SK-MEL-5 (cell line): ENCODE measurements around the genes APOBEC4, TSEN15 and SWT1.

DNA sequence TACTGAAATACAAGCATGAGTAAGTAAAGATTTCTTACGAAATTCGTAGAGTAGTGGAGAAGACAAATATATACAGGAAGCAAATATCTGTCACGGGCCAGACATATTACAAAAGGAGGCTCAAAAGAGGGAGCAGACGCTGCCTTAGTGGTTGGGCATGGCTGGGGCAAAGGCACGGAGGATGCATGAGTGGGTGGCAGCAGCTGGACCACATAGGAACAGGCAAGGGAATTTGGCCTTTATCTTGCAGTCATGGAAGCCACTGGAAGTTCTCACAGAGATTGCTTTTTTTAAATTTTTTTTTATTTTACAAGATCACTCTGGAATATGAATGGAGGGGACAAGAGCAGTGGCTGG lies 6.7 kb downstream of the NCF2 start:
RAMPAGE:
- cytosol, long total RNA = no peak
- long total RNA = no peak
- nucleus, long total RNA = no peak

DNA sequence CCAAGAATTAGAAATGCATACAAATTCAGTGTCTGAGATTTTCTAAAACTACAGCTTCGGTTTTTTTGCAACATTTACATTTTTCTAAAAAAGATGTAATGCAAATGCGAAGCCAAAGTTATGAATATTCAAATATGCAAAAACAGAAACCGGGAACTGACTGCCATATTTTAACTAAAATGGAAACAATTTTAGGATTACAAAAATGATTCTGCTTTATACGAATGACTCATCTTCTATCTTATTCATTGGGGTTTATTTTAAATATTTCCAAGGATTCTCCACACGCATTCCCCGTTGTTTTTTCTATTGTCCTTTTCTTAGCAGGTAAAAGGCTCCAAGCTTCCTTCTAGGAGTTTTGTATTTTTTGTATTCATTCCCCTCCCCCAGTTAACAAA lies 1.1 kb downstream of the ARPC5 start:
RAMPAGE:
- cytosol, long total RNA = no peak
- long total RNA = no peak
- nucleus, long total RNA = no peak

DNA sequence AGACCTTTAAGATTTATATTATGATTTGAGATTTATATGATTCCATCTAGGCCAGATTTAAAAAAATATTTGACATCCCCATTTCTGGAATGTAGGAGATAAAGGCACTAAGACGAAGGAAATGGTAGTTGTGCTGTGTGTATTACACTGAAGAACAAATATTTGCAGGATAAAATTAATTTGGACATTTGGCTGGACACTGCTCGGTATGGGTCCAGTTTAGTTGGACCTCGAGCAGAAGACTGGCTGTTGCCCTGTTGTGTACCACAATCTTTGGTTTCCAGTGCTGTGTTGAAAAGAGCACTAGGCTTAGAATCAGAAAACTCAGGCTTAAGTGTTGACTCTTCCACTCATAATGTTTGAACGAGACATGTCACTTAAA lies 1.1 kb upstream of the ARPC5 start:
RAMPAGE:
- cytosol, long total RNA = no peak
- long total RNA = no peak
- nucleus, long total RNA = no peak

DNA sequence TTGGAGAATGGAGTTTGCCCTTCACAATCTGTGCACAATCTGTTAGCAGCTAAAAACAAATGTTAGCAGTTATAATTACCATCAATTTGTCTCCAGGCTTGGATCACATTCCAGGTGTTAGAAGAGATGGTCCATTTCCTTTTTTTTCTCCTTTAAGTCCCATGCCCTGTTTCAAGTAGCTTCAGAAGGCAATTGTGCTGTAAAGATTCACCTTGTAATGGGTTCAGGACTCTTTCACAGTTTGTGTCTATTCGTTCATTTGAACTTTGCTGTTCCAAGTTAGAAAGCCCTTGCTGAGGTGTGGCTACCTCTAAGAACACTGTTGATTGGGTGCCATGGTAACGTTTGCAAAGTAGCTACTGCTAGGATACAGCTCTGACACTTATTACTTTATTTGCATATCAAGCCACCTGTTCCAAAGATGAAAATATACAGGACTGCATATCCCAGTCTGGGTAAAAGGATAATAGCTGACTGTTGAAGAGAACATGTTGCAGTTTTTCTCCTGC lies at the start of gene APOBEC4:
Gene APOBEC4 (minus strand): TSS at position 324 of the 509 bp plus-strand sequence.
RAMPAGE:
- cytosol, long total RNA = no peak
- long total RNA = no peak
- nucleus, long total RNA = no peak

RAMPAGE:
- cytosol, long total RNA = no peak
- long total RNA = no peak
- nucleus, long total RNA = no peak
Observed at GRCh38 chr1:183699443-183700127, 46.5 kb upstream of the APOBEC4 start.

DNA sequence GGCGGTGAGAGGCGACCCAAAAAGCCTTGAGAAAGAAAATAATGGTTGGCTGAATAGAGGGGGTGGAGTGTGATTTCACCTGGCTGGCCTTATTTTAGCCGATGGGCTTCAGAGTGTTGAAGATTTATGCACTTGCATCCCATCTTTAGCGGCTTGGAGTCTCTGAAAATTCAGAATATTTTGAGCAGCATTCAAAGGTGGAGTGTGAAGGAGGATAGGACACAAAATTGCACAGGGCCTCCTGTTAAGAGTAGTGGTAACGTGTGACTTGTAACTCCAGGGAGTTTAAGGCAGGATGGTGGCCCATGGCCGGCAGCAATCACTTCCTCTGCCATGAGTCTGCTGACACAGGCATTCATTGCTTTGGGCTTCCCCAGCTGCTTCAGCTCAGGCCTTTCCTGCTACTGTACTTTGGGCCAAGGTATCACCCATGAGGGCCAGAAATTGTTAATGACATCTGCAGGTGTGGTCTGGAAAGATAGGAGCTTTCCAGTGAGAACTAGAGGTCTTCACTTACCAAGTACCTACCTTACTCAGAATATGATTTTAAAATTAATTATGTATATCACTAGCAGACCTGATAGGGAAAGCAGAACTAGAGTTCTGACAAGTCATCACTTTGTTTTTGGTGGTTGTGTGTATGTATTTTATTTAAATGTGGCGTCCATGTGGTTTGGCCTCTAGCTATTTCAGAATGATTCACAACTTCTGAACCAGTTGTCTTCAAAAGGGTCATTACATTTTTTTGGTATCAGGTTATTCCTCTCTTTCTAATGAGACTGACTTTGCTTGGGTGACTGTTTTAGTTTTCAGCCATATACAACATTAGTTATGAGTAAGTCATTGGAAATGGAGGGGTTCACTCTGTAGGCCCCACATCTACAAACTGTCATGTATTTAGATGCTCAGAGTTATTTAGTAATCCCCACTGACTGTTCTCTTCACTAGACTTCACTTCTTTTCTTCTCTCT lies 2.6 kb downstream of the RGL1 start:
RAMPAGE:
- cytosol, long total RNA = no peak
- long total RNA = no peak
- nucleus, long total RNA = no peak

RAMPAGE:
- cytosol, long total RNA = no peak
- long total RNA = no peak
- nucleus, long total RNA = no peak
Observed at GRCh38 chr1:183812896-183813503, 8.1 kb downstream of the RGL1 start.

DNA sequence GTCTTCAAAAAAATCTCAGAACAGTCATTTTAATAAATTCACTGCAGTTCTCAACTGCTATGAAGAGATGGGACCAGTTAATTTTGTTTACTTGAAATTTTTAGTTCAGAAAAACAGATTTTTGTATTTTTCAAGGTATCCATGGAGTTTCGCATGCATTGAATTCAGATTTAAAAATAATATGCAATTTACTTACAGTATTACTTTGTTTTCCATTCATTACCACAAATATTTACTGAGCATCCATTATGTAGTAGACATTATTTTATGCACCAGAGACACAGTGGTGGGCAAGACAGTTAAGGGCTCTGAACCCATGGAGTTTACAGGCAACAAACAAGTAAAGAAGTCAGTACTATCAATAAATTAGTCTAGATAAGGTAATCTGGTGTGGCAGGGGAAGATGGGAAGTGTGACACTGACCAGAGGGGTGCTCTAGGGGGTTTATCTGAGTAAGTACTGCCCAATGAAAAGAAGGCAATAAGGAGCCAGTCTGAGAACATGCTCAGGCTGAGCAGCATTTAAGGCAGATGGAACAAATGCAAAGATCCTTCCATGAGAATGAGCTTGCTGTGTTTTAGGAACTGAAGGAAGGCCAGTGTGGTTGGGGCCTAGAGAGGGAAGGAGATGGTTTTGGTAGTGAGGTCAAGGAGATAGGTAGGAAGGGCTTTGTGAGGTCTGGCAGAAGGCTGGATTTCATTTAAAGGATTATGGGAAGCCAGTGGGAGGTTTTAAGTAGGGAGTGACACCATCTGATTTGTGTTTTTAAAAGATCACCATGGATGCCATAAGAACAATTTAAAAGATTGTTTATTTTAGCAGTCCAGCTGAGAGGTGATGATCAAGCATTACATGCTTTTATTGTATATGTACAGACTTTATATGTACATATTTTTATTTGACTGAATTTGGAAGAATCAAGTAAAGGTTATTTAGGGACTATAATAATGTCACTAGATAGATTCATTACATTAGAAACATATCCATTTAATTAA lies 26.1 kb downstream of the RGL1 start:
RAMPAGE:
- cytosol, long total RNA = no peak
- long total RNA = no peak
- nucleus, long total RNA = no peak

DNA sequence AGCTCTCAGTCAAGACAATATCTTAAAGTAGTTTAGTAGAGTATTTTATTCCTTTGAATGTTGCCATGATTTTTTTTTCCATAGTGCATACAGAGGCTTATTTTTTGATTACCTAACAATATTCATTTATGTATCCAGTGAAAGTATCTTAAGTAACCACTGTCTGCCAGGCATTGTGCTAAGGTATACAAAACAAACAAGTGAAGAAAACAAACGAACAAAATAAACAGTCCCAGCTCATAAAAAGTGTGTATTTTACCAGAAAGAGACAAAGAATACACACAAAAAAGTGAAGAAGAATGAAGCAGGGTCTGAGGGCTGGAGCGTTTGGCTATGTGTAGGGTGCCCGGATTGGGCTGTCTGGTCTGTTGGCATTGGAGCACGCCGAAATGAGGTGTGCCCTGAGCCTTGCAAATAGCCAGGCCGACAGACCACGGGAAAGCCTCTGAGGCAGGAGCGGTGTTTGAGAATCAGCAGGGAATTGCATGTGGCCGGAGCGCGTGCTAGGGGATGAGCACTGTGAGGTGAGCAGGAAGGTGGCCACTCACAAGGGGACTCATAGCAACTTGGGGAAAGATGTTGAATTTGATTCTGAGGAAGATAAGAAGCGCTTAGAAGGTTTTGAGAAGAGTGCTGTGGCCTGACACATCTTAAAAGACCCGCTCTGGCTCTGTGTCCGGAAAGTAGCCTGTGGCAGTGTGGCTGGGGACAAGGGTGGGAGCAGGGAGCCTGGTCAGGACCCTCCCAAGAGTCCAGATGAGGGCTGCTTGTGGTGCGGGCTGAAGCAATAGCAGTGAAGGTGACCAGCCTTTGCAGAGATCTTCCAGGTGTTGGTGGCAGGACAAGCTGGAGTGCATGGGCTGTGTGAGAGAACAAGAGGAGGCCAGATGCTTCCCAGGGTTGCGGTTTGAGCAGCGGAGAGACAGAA lies 61.4 kb downstream of the RGL1 start:
RAMPAGE:
- cytosol, long total RNA = no peak
- long total RNA = no peak
- nucleus, long total RNA = no peak

RAMPAGE:
- cytosol, long total RNA = no peak
- long total RNA = no peak
- nucleus, long total RNA = no peak
Observed at GRCh38 chr1:183870426-183870715, 65.5 kb downstream of the RGL1 start.

RAMPAGE:
- cytosol, long total RNA = no peak
- long total RNA = no peak
- nucleus, long total RNA = no peak
Observed at GRCh38 chr1:183884523-183885128, 79.7 kb downstream of the RGL1 start.

DNA sequence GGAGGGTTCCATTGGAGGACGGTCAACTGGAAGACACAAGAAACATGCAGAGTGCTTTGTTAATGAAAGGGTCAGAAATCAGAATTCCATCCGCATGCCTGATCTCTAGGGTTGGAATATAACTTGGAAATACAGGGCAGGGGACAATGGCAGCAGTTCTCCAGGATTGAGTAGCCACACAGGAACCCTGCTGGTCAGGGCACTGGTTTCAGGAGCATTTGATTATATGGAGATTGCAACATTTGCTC lies 82.8 kb downstream of the COLGALT2 start:
RAMPAGE:
- cytosol, long total RNA = no peak
- long total RNA = no peak
- nucleus, long total RNA = no peak

DNA sequence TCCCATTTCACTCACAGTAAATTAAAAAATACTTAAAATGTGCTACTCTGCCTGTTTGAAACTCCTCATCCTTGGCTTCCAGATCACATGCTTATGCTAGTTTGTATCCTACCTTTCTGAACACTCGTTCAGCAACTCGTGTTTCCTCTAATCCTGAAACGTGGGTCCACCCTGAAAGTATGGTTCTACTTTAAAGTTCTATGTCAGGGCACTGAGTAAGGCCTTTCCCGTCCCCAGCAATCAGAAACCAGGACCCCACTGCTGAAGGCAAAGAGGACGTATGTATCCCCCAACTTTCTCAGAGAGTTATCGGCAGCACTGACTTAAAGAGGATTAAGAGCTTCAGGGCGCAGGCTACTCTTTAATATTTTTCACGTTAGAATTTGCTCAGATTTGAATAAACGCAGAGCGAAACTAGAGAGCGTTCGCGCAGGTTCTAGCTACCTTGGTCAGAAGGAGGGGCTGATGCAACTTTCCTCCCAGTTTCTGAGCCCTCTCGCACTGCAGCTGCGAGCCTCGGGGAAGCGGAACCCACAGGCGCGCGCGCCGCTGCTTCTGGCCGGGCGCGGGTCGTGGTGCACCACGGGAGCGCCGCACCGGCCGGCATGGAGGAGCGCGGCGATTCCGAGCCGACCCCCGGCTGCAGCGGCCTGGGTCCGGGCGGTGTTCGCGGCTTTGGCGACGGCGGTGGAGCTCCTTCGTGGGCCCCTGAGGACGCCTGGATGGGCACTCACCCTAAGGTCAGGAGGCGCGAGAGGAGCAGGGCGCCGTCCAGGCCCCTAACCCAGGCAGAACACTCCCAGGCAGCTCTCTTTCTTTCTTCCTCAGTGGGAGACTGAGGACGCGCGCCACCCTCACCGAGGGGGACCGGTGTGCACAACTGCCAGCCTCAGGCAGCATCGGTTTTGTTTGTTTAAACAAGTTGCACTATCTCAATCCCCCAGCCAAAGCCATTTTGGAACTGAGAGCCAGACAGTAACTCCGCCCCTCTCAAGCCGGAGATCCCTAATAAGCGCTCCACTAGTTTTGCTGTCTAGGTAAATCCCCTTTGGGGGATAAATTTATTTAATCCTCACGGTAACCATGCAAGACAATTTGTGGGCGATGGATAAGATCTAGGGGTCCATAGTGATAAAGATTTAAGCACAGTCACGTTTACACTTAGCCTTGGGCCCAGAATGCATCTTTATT lies at the start of gene TSEN15:
Gene TSEN15 (plus strand): TSS at position 580 of the 1,191 bp plus-strand sequence.
RAMPAGE:
- cytosol, long total RNA = start-site peak on the plus strand centred at position 593 of the sequence, 37 bp wide, 1,632 and 1,574 reads in 2 replicates
- long total RNA = start-site peak on the plus strand centred at position 591 of the sequence, 36 bp wide, 1,689 and 932 reads in 2 replicates
- nucleus, long total RNA = start-site peak on the plus strand centred at position 583 of the sequence, 6 bp wide, 229 and 196 reads in 2 replicates

GRCh38 chr1:184387853-184388879 lies 1.3 kb downstream of the C1orf21 start:
RAMPAGE:
- cytosol, long total RNA = no peak
- long total RNA = no peak
- nucleus, long total RNA = no peak

GRCh38 chr1:184892143-184892563 lies 82.2 kb downstream of the NIBAN1 start:
RAMPAGE:
- cytosol, long total RNA = no peak
- long total RNA = no peak
- nucleus, long total RNA = no peak

DNA sequence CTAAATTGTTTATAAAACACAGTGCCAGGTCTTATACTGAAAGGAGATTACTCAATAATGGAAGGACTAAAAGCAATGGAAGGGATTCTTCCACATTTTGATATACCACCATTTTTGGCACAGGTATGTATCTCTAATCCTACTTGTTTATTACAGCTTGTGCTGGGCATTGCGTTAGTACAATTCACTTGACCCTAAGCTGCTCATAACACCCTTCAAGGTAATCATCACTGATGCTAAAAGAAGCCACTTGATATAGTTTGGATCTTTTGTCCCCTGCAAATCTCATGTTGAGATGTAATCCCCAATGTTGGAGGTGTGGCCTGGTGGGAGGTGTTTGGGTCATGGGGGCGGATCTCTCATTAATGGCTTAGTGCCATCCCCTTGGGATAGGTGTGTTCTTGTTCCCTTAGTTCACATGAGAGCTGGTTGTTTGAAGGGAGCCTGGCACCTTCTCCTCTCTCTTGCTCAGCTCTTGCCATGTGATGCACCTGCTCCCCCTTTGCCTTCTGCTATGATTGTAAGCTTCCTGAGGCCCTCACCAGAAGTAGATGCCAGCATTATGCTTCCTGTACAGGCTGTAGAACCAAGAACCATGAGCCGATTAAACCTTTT lies 71.1 kb downstream of the NIBAN1 start:
RAMPAGE:
- cytosol, long total RNA = no peak
- long total RNA = no peak
- nucleus, long total RNA = no peak

GRCh38 chr1:184905015-184905645 lies 69.2 kb downstream of the NIBAN1 start:
RAMPAGE:
- cytosol, long total RNA = no peak
- long total RNA = no peak
- nucleus, long total RNA = no peak

RAMPAGE:
- cytosol, long total RNA = no peak
- long total RNA = no peak
- nucleus, long total RNA = no peak
Observed at GRCh38 chr1:184929911-184930390, 44.4 kb downstream of the NIBAN1 start.

DNA sequence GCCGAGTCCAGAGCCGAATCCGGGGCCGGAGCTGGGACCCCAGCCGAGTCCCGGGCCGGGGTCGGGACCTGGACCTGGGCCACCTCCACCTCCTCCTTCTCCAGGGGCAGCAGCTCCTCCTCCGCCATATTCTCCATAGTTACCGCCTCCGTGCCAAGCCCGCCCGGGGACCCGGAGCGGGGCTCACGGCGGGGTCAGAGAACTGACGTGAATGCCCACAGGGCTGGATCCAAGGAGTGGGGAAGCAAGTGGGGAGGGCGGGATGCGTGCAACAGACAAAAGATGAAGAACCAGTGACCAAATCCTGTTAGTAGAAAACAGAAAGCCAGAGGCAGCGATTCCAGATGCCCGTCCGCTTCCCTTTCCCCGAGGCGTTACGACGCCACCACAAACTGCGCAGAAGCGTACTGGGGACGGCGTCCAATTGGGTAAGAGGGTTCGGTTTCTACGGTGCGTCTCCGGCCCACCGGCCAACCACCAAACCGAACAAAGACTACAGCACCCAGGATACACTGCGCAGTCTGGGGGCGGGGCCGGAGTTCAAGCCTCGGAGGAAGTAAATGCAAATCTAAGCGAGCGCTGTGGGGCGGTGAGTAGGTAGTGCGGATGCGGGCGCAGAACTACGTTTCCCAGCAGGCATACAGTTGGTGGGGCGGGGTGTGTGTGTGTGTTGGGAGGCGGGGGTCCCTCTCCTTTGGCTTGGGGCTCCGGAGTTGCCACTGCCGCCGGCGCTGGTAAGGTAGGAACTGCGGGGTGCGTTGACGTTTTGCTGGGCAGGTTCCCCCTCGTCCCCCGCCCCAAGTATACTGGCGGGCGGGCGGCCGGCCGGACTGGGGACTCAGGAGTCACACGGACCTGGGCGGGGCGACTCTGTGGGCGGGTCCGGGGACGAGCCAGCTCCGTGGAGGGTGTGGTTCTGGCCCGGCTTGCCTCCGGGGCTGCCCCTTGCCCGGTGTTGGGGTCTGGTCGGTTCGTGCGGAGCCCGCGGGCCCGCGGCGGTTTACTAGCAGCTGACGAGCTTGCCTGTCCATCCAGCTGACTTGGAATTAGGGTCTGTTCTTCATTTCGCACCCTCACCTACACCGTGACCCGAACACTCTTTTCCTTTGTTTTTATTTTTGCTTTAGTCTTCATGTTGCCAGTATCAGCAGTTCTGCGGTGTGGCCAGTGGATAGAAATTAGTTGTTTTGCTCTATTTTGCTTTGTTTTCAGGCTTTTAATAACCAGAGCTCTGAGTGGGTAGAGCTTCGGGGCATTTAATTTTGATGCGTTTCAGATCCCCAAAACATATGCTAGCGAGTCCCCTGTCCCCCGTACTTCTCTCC lies at the start of gene SWT1:
Gene SWT1 (plus strand): TSS at position 592 of the 1,325 bp plus-strand sequence.
RAMPAGE:
- cytosol, long total RNA = start-site peak on the minus strand centred at position 154 of the sequence, 39 bp wide, 16 and 45 reads in 2 replicates; start-site peak on the minus strand centred at position 368 of the sequence, 39 bp wide, 72 and 16 reads in 2 replicates; start-site peak on the plus strand centred at position 650 of the sequence, 158 bp wide, 81 and 67 reads in 2 replicates; start-site peak on the plus strand centred at position 917 of the sequence, 53 bp wide, 38 and 37 reads in 2 replicates
- long total RNA = start-site peak on the minus strand centred at position 357 of the sequence, 23 bp wide, 27 and 31 reads in 2 replicates; start-site peak on the plus strand centred at position 676 of the sequence, 99 bp wide, 48 and 36 reads in 2 replicates
- nucleus, long total RNA = start-site peak on the minus strand centred at position 364 of the sequence, 29 bp wide, 72 and 34 reads in 2 replicates; start-site peak on the plus strand centred at position 920 of the sequence, 137 bp wide, 63 and 19 reads in 2 replicates

GRCh38 chr1:185296592-185297480 lies 20.2 kb downstream of the IVNS1ABP start:
RAMPAGE:
- cytosol, long total RNA = no peak
- long total RNA = no peak
- nucleus, long total RNA = no peak